SK-N-MC (cell line): ENCODE results near the gene RGCC.

DNA sequence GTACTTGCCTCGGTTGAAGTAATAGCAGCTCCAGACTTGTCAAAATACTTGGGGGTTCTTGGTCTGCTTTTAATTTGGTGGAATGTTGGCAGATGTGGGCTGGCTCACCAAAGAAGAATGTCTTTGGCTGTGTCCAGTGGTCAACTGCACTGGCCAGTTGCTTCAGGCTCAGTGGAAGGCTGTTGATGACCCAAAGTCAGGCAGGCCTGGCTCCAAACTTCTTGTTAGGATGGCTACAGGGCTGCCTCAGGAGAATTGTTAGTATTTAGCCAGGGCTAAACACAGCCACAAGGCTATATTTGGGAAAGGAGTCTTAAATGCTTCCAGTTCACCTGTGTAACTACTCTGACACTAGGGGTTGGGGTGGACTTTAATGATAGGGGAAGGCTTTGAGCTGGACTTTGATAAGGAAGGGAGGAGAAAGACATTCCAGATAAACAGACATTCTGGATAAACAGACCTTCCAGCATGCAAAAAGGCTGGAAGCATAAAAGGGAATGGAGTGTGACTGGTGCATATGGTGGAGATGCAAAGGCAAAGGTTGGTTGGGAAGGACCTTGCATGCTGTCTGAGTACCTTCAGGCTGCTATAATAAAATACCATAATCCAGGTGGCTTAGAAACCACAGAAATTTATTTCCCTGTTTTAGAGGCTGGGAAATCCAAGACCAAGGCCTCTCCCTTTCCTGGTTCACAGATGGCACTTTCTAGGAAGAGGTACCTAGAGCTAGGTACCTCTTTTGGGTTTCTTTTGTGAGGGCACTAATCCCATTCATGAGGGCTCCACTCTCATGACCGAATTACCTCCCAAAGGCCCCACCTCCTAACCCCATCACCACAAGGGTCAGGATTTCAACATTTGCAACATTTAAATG lies 116.7 kb downstream of the FOXO1 start:
- RRBS, result no CpG with 5 or more reads among the region's 2 CpGs

- RRBS, result no CpG with 5 or more reads among the region's 5 CpGs
Measured at GRCh38 chr13:40552944-40553529, 113.4 kb downstream of the FOXO1 start.

DNA sequence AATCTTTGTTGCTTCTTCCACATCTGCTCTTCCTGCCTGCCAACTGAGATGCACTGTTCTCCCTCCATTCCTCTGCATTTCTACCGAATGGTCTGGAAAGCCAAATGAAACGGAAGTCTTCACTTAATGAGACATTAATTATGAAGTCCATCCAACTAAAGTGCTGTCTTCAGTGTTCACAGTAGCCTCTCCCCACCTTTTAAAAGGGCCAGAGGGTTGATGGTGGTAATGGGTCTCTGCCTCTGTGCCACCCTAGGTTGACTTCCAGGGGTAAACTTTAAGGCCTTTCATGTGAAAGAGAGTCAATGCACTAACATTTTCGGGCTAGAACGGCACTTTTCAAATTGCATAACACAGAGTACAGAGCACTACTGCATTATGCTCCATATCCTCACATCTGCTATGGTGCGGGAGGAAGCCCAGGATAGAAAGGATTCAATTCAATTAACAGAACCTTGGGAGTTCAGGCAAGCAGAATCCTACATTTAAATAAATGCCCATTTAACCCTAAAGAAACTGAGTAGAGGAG lies 78.7 kb downstream of the FOXO1 start:
- RRBS, result no CpG with 5 or more reads among the region's 5 CpGs

DNA sequence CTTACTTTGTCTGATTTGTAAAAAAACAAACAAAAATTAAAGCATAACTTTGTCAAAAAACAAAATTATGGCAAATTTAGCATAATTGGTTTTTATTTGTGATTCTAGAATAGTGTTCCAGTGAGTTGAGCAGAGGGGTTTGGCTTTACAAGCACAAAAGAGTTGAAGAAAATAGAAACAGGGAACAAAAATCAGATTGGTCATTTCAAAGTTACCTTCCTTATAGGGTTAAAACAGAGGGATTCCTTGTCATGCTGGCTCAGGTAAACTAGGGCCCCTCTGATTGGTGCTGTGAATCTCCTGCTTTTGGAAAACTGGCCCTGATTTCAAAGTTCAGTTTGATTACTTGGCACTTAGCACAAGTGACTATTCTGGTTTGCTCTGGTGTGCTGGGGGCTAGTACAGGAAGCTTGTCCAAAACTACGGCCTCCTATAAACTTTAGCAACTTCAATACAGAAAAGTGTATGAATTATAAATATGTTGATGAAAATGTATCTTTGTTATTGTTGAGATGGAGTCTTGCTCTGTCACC lies 1.8 kb upstream of the MRPS31 start:
- RRBS, result no CpG with 5 or more reads among the region's 1 CpG

- RRBS, result no CpG with 5 or more reads among the region's 5 CpGs
Measured at GRCh38 chr13:40793244-40793689, 3.9 kb downstream of the SLC25A15 start.

DNA sequence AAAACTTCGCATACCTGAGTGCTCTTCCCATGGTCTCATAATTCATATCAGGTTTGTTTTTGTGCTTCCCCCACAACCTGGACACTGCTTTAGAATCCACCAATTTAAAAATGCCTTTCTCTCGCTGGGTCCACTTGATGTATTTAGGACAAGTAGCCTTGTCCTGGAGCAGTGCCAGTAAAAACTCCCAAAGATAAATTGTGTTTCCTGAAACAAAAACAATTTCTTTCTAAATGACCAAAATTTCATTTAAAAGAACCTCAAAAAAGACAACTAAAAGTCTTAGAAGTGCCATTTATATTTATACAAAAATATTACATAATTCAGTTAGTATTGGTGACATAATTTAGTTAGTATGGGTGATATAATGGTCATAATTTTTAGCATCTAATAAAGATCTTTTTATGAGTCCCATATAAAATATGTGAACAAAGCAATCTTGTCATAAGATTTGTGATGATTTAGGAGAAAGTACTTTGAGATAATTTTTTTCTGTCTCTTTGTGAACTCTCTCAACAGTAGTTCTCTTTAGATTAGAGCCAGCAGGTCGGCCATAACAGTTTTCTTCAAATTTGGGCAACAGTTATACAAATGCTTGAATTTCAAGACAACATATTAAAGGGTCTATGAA lies 76.1 kb downstream of the ELF1 start:
- RRBS, result no CpG with 5 or more reads among the region's 3 CpGs

GRCh38 chr13:40952511-40953053 lies 66.5 kb downstream of the ELF1 start:
- RRBS, result no CpG with 5 or more reads among the region's 2 CpGs

DNA sequence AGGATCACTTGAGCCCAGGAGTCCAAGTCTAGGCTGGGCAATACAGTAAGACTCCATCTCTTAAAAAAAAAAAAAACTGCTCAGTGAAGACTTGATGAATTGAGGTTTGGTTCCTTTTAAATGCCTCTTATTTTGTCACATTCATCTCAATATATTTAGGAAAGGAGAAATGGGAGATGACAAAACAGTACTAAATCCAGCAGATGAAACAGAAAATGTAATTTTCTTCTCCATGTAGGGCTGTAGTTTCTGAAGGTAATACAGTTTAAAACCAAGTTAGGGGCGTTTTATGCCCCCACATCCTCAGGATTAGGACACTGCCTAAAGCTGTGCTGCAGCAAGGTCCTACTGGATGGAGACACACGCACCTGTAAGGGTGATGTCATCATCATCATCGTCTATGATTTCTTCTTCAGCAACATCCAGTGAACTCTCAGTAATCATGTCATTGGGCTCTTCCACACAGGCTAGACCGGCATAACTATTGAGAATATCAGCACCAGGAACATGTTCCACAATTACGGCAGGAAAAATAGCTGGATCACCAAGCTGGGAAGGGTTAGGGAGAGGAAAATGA lies 60.6 kb downstream of the ELF1 start:
- RRBS, result no CpG with 5 or more reads among the region's 5 CpGs

DNA sequence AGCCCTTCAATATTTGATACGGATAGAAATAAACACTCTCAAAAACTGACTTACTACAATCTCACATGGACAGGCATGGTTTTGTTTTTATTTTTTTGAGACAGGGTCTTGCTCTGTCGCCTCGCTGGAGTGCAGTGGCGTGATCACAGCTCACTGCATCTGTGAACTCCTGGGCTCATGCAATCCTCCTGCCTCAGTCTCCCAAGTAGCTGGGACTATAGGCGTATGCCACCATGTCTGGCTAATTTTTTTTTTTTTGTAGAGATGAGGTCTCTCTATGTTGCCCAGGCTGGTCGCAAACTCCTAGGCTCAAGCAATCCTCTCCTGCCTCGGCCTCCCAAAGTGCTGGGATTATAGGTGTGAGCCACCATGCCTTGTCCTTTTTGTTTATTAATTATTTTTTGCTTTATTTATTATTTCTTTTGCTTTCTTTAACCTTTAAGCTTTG lies 51.6 kb downstream of the ELF1 start:
- RRBS, result no CpG with 5 or more reads among the region's 7 CpGs

- RRBS, result no CpG with 5 or more reads among the region's 4 CpGs
Measured at GRCh38 chr13:40969599-40970057, 49.5 kb downstream of the ELF1 start.

- RRBS, result no CpG with 5 or more reads among the region's 10 CpGs
Measured at GRCh38 chr13:40982341-40983198, 36.5 kb downstream of the ELF1 start.

DNA sequence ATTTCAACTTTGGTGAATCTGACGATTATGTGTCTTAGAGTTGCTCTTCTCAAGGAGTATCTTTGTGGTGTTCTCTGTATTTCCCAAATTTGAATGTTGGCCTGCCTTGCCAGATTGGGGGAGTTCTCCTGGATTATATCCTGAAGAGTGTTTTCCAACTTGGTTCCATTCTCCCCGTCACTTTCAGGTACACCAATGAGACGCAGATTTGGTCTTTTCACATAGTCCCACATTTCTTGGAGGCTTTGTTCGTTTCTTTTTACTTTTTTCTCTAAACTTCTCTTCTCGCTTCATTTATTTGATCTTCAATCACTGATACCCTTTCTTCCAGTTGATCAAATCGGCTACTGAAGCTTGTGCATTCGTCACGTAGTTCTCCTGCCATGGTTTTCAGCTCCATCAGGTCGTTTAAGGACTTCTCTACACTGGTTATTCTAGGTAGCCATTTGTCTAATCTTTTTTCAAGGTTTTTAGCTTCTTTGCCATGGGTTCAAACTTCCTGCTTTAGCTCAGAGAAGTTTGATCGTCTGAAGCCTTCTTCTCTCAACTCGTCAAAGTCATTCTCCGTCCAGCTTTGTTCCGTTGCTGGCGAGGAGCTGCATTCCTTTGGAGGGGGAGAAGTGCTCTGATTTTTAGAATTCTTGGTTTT lies 14.5 kb upstream of the WBP4 start:
- RRBS, result no CpG with 5 or more reads among the region's 14 CpGs

DNA sequence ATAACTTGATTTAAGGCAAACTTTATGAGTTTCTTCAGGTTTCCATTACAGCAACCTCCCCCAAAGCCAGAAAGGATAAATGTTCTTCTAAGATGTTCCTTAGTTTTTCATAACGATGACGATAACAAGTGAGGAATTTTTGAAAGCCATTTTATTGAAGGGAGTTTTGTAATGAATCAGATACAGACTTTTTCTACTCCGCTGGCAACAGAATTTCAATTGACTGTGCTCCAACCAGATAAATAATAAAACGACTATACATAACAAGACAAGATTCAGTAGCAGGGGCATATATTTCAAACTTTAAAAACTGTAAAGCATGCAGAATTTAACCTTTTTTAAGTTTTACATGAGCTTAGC lies 934 bp downstream of the WBP4 start:
- RRBS, result no CpG with 5 or more reads among the region's 4 CpGs

- RRBS, result no CpG with 5 or more reads among the region's 8 CpGs
Measured at GRCh38 chr13:41177901-41178534, 16.4 kb downstream of the KBTBD7 start.

- RRBS, result no CpG with 5 or more reads among the region's 6 CpGs
Measured at GRCh38 chr13:41366870-41367877, 56.1 kb downstream of the NAA16 start.

DNA sequence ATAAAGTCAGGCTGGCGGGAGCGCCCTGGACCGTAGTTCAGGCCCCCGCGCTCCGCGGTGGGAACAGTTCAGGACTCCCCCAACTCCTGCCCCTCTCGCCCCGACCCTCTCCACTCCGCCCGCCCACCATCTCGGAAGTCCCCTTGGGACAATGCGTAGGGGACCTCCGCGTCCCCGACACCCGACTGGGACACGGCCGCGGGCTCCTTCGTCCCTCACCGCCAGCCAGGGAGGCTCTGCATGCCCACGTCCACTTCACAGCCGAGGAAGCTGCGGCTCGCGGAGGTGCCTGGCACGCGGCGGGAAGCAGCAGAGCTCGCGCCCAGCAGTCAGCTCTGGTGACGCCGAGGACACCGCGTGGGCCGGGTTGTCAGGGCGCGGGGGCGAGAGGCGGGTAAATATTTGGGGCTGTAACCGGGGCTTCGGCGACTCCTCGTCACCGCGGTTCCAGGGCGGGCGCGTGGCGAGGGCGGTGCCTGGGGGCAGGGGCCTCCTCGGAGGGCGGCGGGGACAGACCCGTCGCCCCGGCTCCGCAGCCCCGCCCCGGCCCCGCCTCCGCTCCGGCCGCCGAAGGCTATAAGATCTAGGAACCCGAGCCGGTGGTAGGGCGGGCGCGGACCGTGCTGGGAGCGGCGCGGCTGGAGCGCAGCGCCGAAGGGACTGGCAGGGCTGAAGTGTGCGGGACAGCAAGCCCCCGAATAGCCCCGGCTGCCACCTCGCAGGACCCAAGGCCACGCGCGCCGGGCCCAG lies at the start of gene RGCC:
RGCC (plus strand) TSS at position 605 of the 750 bp plus-strand sequence.
- RRBS, result 4% methylated on average over 31 of the region's 86 CpGs

- RRBS, result no CpG with 5 or more reads among the region's 6 CpGs
Measured at GRCh38 chr13:41622521-41623534, 165.5 kb downstream of the RGCC start.

DNA sequence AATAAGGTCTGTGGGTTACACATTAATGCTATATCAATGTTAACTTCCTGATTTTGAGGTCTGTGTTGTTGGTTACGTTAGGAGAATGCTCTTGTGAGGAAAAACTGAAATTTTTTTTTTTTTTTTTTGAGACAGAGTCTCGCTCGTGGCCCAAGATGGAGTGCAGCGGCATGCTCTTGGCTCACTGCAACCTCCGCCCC lies 197.5 kb downstream of the RGCC start:
- RRBS, result no CpG with 5 or more reads among the region's 5 CpGs

DNA sequence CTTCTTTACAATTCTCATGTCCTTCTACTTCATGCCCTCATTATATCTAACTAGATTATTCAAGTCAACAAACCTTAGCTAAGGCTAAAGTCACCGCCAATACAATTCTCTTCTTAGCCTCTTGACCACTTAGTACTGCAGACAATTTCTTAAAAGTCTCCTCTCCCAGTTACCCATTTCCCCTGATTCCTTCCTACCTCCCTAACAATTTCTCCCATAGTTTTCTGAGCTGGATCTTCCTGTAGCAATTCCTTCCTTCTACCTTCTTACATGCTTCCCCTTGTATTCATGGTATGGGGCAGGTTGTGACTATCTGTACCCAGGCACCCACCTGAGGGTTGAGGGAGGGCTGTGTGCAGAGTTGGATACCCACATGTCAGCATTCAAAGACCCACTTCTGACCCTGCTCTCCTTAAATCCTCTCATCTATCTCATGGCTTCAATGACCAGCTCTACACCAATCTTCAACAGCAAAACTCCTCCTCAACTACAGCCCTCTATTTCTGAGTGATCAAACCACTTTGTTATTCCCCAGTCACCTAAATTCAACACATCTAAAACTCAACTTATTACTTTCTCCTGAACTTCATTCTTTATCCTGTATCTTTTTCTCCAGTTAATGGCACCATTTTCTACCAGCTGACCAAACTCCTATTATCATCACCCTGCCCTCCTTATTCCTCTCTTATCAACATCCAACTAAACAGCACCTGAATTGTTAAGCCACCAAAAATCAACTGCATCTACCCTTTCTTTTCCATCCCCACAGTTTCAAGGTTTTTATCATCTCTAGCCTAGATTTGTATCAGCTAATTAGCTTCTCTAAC lies 180.9 kb downstream of the VWA8 start:
- RRBS, result no CpG with 5 or more reads among the region's 1 CpG